H1 (cell line): ENCODE measurements around the genes CALCR and PPP1R9A.

DNA sequence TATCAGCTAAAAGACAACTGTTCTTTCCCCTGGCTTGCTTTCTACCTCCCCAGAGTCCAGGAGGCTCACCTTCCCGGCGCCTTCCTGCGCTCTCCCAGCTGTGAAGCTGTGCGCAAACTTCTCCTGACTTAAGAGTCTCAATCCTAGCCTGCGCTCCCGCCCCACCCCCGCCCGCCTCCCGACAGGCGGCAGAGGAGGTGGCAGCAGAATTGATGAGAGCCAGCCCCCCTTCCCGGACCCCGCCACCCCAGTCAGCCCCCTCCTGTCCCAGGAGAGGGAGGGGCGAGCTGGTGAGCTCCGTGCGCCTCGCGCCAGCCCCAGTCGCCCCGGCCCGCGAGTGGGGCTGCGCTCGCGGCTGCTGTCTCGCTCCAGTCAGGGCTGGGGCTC, at the start of gene CALCR:
CALCR (minus strand) TSS at position 102 of the 387 bp plus-strand sequence.
- RRBS, result 1% methylated on average over 13 of the region's 25 CpGs
CAGE:
- cytosol, long polyA plus RNA, result no peak
- long polyA plus RNA, result no peak
- nucleus, long polyA plus RNA, result no peak

- RRBS, result no CpG with 5 or more reads among the region's 36 CpGs
CAGE:
- cytosol, long polyA plus RNA, result no peak
- long polyA plus RNA, result no peak
- nucleus, long polyA plus RNA, result no peak
Observed at GRCh38 chr7:93590951-93592241, 16.9 kb upstream of the CALCR start.

DNA sequence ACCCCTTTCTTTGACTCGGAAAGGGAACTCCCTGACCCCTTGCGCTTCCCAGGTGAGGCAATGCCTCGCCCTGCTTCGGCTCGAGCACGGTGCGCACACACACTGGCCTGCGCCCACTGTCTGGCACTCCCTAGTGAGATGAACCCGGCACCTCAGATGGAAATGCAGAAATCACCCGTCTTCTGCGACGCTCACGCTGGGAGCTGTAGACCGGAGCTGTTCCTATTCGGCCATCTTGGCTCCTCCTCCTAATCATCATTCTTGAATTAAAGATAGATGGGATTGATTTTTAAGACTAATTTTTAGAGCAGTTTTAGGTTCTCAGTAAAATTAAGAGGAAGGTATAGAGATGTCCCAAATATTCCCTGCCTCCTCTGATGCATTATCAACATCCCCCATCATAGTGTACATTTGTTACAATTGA, 97.1 kb downstream of the TFPI2 start:
- RRBS, result no CpG with 5 or more reads among the region's 15 CpGs
CAGE:
- cytosol, long polyA plus RNA, result no peak
- long polyA plus RNA, result no peak
- nucleus, long polyA plus RNA, result no peak

GRCh38 chr7:94389774-94390488, 4.8 kb upstream of the COL1A2 start:
- RRBS, result no CpG with 5 or more reads among the region's 2 CpGs
CAGE:
- cytosol, long polyA plus RNA, result no peak
- long polyA plus RNA, result no peak
- nucleus, long polyA plus RNA, result no peak

DNA sequence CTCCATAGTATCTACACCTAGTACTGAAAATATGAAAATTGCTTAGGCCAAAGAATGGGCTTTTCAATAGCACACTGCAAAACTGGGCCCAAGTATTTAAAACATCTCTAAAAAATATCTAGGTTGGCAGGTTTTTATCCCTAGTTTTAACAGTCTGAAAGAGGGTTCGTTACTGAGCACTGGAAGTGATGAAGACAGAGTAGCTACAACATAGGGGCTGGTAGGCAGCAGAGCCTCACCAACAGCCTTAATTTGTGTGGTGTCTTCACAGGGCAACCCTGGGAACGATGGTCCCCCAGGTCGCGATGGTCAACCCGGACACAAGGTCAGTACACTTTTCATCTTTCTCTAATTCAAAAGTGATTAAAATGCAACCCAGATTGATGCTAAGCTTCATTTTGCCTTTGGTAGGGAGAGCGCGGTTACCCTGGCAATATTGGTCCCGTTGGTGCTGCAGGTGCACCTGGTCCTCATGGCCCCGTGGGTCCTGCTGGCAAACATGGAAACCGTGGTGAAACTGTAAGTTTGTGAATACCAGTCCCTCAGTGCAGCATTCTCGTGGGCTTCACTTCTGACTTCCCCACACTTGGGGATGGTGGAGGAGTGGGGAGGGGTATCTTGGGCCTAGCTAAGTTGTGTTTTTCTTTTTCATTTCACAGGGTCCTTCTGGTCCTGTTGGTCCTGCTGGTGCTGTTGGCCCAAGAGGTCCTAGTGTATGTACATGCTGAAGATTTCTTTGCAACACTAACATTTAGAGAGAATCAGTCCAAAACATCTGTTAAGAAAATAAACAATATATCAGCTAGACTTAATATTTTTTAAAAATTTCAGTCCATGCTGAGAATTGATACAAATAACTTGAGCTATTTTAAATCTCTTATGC, 30.9 kb downstream of the COL1A2 start:
- RRBS, result no CpG with 5 or more reads among the region's 11 CpGs
CAGE:
- cytosol, long polyA plus RNA, result no peak
- long polyA plus RNA, result no peak
- nucleus, long polyA plus RNA, result no peak

DNA sequence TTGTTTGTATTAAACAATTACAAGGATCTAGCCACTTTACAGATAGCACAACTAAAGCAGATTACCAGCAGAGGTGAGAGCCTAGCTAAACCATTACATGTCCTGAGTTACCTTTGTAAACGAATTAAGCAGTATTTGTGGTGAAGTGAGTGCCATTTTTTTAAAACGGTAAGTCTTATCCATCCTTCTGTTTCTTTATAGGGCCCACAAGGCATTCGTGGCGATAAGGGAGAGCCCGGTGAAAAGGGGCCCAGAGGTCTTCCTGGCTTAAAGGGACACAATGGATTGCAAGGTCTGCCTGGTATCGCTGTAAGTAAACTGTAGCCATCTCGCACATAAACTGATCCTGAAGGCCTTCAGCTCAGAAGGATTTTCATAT, 31.5 kb downstream of the COL1A2 start:
- RRBS, result no CpG with 5 or more reads among the region's 7 CpGs
CAGE:
- cytosol, long polyA plus RNA, result no peak
- long polyA plus RNA, result no peak
- nucleus, long polyA plus RNA, result no peak

GRCh38 chr7:94429109-94429520, 34.4 kb downstream of the COL1A2 start:
- RRBS, result no CpG with 5 or more reads among the region's 1 CpG
CAGE:
- cytosol, long polyA plus RNA, result no peak
- long polyA plus RNA, result no peak
- nucleus, long polyA plus RNA, result no peak

DNA sequence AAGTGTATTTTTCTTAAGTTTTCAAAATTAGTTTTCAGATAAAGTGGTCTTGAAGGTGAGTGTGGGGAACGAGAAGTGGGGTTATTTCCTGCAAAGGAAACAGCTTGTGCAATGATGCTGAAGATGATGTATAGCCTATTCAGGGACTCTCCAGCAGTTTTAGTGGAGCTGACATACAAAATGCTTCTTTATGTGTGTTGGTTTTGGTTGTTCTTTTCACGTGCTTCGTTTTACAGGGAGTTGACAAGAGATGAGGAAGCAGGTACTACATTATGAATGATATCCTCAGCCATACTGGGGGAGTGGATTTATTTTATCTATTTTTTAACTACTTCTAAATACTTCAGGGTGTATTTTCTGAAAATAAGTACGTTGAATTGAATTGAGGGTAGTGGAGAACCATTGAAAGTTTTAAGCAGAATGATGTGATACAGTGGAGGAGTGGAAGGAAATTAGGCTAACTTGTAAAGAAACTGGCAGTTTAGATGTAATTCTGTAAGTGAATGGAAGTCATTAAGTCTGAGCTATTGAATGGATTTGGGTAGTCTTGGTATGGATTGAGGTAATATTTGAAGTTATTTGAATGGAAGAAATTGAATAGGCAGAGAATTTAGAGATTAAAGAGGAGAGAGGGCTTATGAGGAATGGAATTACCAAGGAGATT, 20.7 kb downstream of the CASD1 start:
- RRBS, result no CpG with 5 or more reads among the region's 4 CpGs
CAGE:
- cytosol, long polyA plus RNA, result no peak
- long polyA plus RNA, result start-site peak on the plus strand centred at position 277 of the sequence, 49 bp wide, 38 and 55 reads in 2 replicates
- nucleus, long polyA plus RNA, result start-site peak on the plus strand centred at position 620 of the sequence, 911 bp wide, 164 reads

- RRBS, result 1% methylated on average over 44 of the region's 96 CpGs
CAGE:
- cytosol, long polyA plus RNA, result start-site peak on the plus strand at chr7:94907272-94908049, 27 reads
- long polyA plus RNA, result no peak
- nucleus, long polyA plus RNA, result start-site peak on the plus strand at chr7:94907562-94907682, 265 reads; start-site peak on the plus strand at chr7:94908049-94908170, 19 reads
Observed at GRCh38 chr7:94907382-94908286, at the start of gene PPP1R9A. PPP1R9A (plus strand) TSS chr7:94907594.

GRCh38 chr7:95401456-95402035, 5.4 kb upstream of the PON3 start:
- RRBS, result no CpG with 5 or more reads among the region's 1 CpG
CAGE:
- cytosol, long polyA plus RNA, result no peak
- long polyA plus RNA, result no peak
- nucleus, long polyA plus RNA, result no peak

DNA sequence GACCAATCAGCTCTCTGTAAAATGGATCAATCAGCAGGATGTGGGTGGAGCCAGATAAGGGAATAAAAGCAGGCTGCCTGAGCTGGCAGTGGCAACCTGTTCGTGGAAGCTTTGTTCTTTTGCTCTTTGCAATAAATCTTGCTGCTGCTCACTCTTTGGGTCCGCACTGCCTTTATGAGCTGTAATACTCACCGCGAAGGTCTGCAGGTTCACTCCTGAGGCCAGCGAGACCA, 9.6 kb upstream of the PDK4 start:
- RRBS, result no CpG with 5 or more reads among the region's 5 CpGs
CAGE:
- cytosol, long polyA plus RNA, result no peak
- long polyA plus RNA, result no peak
- nucleus, long polyA plus RNA, result no peak

DNA sequence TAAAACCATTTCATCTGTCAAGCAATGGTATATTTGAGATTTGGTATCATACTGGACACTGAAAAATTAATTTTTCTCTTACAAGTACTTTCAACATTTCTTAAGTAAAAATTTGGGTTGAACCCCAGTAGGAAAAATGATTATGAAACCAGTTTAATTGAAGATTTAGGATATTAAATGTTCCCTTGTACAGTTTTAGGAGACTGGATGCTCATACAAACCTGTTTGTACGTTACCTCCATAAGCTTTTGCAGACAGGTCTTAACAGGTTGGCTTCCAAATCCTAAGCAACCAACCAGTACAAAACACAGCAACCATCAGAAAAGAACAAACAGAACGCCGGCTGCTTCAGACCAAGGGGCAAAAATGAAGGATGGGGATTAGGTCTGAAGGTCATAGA, 49.3 kb upstream of the PDK4 start:
- RRBS, result no CpG with 5 or more reads among the region's 3 CpGs
CAGE:
- cytosol, long polyA plus RNA, result no peak
- long polyA plus RNA, result no peak
- nucleus, long polyA plus RNA, result no peak

DNA sequence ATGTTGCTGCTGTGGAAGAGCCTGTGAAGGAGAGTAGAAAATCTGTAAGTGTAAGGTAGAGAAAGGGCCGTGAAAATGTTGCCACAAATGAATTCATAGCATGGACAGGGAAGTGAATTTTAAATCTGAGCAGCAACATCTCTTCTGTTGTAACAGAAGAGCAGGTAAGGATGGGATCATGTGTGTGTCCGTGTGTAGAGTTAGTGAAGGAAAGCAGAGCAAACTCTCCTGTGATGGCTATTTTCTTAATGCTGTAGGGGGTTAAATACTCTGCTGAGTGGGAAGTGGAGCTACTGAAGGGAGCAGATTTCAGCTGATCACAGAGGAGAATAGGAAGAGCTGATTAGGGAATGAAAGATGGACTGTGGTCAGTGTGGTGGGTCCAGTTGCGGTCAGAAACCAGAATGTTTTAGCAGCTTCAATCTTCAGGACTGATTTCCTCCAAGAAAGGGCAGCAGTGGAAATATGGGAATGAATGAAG, 272.2 kb downstream of the DYNC1I1 start:
- RRBS, result no CpG with 5 or more reads among the region's 3 CpGs
CAGE:
- cytosol, long polyA plus RNA, result no peak
- long polyA plus RNA, result no peak
- nucleus, long polyA plus RNA, result no peak

GRCh38 chr7:96045164-96045726, 272.9 kb downstream of the DYNC1I1 start:
- RRBS, result no CpG with 5 or more reads among the region's 3 CpGs
CAGE:
- cytosol, long polyA plus RNA, result no peak
- long polyA plus RNA, result no peak
- nucleus, long polyA plus RNA, result no peak

DNA sequence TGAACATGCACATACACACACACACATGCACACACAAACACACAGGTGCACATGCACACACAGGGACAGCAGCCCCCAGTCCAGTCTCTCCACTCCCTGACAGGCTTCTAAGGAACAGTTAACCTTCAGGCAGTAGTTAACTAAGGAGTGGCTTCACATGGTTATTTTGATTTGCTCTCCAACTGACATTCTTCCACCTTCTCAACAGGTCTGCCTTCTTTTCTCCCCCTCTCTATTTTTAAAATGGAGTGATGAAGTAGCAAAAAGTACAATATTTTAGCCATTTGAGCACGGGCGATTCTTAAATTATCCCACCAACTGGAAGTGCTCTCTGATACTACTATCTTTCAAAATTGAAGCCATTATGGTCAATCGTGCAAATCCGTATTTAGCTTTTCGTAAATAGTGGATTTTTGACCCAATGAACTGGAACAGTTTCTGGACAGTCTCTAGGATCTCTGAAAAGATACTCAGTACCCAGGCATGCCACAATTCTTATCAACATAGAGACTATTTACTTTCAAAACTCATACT, 101.1 kb downstream of the SLC25A13 start:
- RRBS, result no CpG with 5 or more reads among the region's 5 CpGs
CAGE:
- cytosol, long polyA plus RNA, result no peak
- long polyA plus RNA, result no peak
- nucleus, long polyA plus RNA, result no peak

DNA sequence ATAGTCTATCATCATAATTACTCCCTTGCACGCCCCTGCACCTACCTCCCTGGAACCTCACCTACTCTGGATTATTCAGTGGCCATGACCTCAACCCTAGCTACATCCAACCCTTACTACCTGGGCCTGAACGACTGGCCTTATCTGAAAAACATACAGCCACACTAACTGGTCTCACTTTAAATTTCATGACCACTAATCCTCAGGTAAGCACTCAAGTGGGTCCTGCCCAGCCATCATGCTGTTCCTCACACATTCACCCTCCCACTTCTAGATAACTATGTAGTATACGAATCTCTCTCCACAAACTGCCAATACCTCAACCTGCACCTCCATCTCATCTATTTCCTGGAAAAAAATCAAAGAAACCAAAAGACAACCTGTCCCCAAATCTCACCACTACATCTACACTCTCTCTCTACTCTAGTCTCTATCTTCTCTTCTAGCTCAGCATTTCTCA, 57.8 kb downstream of the SLC25A13 start:
- RRBS, result no CpG with 5 or more reads among the region's 3 CpGs
CAGE:
- cytosol, long polyA plus RNA, result no peak
- long polyA plus RNA, result no peak
- nucleus, long polyA plus RNA, result no peak

- RRBS, result no CpG with 5 or more reads among the region's 10 CpGs
CAGE:
- cytosol, long polyA plus RNA, result no peak
- long polyA plus RNA, result no peak
- nucleus, long polyA plus RNA, result no peak
Observed at GRCh38 chr7:97291325-97291878, 173.9 kb downstream of the SDHAF3 start.

GRCh38 chr7:97905105-97905892, 33.1 kb upstream of the ASNS start:
- RRBS, result no CpG with 5 or more reads among the region's 4 CpGs
CAGE:
- cytosol, long polyA plus RNA, result no peak
- long polyA plus RNA, result no peak
- nucleus, long polyA plus RNA, result no peak

DNA sequence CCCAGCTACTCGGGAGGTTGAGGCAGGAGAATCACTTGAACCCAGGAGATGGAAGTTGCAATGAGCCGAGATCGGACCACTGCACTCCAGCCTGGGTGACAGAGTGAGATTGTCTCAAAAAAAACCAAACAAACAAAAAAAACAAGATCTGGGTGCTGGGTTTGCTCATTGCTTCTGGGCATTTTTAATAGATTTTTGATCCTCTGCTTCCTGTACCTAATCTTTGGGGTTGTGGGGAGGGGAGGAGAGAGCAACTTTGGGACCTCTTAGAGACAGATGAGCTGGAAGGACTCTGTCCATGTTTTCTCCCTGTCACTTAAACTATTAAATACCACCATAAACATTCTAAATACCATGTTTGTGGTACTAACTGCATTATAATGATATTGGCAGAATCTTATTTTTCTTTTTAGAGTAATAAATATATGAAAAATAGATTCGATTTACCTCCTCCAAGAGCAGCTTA, 11.2 kb downstream of the LMTK2 start:
- RRBS, result no CpG with 5 or more reads among the region's 4 CpGs
CAGE:
- cytosol, long polyA plus RNA, result no peak
- long polyA plus RNA, result no peak
- nucleus, long polyA plus RNA, result no peak

DNA sequence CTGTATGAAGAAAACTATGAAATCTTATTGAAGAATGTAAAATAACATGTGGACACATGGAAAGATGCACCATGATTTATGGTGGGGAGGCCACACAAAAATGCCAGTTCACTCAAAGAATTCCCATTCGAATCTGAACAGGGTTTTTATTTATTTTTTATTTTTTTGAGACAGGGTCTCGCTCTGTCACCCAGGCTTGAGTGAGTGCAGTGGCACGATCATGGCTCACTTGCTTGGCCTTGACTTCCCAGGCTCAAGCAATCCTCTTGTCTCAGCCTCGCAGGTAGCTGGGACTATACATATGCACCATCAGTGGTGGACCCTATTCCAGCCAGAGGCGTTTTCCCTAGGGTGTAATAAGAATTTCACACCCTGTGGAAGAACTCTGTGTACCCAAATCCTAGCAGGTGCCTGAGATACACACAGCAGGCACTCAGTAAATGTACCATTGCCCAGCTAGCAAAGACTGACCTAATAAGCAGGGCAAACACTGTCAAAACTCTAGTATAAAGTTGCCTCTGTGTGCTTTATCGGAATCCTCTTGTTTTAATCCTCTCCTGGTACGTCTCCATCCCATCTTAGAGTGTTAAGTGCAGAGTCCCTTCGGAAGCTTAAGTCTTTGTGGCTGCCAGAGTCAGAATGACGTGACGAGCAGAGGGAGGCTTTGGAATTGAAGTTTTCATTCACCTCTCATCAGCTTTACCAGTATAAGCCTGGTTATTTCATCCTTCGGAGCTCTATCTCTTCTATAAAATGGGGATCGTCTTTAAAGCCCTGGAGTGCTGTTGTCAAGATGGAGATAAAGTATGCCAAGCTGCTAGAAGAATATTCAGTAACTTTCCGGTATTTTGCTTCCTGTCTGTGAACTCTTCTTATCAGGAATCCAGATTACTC, 33.6 kb upstream of the BHLHA15 start:
- RRBS, result no CpG with 5 or more reads among the region's 13 CpGs
CAGE:
- cytosol, long polyA plus RNA, result no peak
- long polyA plus RNA, result no peak
- nucleus, long polyA plus RNA, result no peak